Airway epithelial cell (primary cell): ENCODE data around the gene CYP26A1.

DNA sequence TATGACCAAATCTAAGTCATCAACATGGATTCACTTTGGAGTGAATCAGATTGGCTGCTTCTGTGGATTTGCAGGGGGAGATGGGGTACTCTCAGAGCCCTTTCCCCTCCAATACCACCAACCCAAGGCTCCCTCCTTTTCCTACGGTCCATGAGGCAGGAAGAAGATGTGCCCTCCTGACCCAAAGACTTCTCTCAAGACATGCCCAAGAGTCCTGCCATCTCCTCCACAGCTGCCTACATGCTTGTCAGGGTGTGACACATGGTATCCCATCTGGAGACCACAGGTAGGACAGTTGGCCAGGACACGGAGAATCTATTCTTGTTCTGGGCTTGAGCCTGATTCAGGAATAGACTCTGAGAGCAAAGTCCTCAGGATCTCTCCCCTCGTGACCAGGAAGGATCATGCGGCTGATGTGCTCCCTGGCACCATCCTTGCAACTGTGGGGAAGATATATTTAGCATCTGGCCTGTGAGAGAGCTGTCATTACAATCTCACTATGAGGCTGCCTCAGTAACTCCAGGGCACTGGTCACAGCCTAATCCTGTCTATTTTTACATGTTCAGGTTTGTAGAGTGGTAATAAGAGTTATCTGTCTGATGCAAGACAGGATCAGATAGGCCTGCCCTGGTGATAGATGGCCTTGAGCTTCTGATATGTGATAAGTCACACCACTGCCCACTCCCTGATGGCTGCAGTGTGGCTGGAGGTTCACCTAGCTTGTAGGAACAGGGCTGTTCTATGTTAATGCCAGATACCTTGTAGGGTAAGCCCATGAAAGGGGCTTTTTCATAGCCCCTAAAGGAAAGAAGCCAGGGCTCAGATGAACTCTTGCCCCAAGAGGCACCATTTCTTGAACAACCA is 50.8 kb downstream of the PPP1R3C start:
- RAMPAGE, long total RNA: no peak

DNA sequence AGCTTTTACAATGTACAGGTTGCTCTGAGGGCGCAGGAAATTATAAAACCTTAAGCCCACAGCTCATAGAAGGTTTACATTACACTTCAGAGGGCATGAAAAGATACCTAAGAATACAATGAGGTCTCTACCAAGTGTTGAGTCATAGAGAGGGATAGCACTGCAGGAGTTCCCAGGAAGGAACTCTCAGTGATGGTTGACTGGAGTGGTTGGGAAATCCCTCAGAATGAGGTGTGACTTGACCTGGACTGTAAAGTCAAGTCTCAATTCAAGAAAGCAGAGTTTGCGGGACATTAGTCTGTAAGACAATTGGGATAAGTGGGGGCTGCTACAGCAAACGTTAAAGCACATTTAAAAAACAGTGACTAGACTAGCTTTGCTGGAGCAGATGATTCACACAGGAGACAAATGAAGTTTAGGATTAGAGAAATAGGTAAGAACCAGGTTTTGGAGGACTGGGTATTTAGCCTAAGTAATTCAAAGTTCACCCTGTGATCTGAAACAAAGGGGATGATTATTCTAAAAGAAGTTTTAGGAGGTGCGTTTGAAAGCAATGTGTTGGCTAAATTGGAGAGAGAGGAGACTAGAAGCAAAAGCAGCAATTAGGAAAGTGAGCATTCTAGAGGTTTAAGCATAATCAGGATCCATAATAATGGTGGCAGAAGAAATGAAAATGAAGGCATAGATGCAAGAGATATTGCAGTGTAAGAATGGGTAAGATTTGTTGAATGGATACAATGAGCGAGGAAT is 22.1 kb downstream of the TNKS2 start:
- RAMPAGE, long total RNA: no peak

GRCh38 chr10:91907695-91908249 is 1.5 kb downstream of the FGFBP3 start:
- RAMPAGE, long total RNA: no peak

- RAMPAGE, long total RNA: no peak
These were observed 33.5 kb downstream of the BTAF1 start for GRCh38 chr10:91957054-91957456.

DNA sequence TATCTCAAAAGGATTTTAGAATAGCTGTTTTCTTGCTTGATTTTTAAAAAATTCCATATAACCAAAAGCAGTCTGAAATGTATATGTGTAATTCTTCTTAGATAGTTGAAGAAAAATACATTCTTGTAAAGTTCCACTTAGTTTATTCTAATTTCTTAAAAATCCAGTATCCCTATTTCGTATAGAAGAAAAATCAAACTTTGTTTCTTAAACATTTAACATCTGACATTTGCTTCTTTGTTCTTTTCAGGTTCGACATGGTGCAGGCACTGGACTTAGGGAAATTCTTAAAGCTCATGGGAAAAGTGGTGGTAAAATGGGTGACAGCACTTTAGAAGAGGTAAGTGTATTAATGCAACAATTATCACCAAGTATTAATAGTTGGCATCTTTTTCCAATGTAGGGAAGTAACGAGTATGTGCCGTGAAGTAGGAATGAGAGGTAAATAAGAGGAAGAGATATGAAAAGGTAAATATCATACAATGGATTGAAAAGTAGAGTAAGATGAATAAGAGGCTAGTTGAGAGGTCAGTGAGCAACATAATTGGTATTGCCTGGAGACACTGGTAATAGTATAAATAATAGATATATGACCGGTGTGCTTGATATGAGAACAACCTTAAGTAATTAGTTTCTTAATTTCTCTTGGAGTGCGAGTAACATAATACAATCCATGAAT is 35.4 kb downstream of the BTAF1 start:
- RAMPAGE, long total RNA: no peak

- RAMPAGE, long total RNA: no peak
These were observed 22.0 kb downstream of the CPEB3 start for GRCh38 chr10:92268818-92269258.

DNA sequence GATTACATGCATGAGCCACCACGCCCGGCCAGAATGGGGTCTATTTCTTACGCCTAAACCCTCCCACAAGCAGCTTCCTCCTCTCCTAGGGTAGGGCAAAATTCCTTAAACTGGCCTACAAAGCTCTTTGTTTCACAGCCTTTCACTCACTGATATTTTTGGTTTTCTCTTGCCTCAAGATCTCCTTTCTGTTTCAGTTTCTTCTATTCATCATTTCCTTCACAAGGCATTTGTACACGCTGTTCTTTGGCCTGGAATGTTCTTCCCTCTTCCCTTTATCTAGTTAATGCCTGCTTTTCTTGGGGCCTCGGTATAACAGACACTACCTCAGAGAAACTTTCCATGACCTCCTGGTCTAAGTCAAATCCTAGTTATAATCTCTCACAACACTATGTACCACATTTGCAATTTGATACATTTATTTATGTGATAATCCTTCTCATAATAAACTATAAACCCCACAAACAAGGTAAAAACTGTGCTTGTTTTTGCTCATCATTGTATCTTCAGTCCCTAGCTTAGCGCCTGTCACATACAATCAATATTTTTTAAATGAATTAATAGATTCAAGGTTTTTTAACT is 6.5 kb downstream of the CPEB3 start:
- RAMPAGE, long total RNA: no peak

DNA sequence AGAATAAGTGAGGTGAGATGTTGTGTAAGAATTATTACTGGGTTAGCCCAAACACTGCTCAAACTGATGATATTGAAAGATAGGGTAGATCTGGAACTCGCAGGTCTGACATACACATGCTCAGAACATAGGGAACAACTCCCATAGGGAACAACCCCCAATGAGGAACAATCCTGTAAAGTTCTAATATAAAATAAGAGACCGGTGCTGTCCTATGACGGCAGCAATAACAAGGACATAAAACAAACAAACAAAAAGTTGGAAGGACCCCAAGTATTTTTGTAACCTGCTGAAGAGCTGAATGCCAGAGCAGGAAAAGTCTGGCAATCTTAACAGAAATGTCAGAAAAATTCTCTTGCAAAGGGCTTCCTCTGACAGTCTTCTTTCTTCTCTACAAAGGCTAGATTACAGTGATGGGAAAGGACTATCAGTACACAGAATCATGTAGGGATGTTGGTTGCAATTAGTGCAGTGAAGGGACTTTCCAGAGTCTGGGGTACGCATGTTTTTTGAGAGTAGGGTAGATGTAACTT is 35.6 kb downstream of the IDE start:
- RAMPAGE, long total RNA: no peak

- RAMPAGE, long total RNA: no peak
These were observed 938 bp downstream of the HHEX start for GRCh38 chr10:92690348-92691437.

DNA sequence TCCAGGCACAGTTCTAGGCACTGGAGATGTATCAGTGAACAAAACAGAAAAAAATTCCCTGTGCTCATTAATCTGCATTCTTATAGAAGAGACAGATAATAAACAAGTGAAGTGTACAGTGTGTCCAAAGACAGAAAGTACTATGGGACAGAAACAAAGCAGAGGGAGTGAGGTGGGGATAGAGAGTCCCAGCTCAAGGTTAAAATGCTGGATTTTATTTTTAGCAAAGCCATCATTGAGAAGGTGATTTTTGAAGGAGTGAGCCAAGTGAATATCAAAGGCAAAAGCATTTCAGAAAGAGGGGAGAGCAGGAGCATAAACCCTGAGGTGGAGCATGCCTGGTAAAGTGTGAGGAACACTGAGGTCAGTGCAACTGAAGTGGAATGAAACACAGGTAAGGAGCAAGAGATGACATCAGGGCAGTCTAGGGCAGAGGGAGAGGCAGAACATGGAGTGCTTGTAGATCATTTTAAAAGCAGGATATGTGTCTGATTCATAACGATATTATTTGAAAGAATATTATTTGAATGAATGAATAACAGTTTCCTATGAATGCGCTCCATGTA is 21.7 kb upstream of the EXOC6 start:
- RAMPAGE, long total RNA: no peak

- RAMPAGE, long total RNA: no peak
These were observed at the start of gene CYP26A1 for GRCh38 chr10:93073345-93074568. Gene CYP26A1 (plus strand): TSS chr10:93073893.

DNA sequence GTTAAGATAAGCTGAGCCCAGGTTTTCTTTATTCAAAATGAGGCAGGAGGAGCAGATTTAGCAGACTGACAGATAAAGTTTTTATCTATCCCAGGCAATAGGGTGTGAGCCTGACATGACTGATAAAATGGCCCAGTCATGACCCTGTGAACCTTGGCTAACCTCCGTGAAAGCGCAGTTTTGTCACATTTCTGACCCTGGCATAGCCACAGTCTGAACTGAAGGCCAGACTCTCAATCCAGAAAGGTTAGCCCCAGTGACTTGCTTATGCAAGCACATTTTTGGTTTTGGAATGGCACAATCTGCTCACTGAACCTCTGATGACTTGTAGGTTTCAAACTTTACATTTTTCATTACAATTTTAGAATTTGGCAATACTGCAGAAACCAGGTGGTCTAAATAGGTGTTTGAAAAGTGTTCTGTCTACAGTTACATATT is 4.4 kb downstream of the CYP26A1 start:
- RAMPAGE, long total RNA: no peak

GRCh38 chr10:93438873-93439281 is 43.3 kb downstream of the MYOF start:
- RAMPAGE, long total RNA: no peak

DNA sequence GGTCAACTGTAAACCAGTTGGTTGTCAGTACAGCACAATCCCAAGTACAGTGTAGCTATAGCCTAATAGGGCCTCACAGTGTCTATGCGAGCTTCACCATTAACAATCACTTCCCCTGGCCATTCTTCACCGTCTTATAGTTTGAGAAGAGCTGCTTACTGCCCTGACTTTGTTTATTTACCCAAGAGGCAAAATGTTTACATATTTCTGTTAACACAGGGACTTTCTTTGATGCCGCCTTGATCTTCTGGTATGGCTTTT is 3.3 kb downstream of the MYOF start:
- RAMPAGE, long total RNA: no peak

GRCh38 chr10:93502959-93503426 is 6.6 kb downstream of the CEP55 start:
- RAMPAGE, long total RNA: no peak

GRCh38 chr10:93845766-93846171 is 48.0 kb upstream of the SLC35G1 start:
- RAMPAGE, long total RNA: no peak

- RAMPAGE, long total RNA: no peak
These were observed 64.8 kb downstream of the HELLS start for GRCh38 chr10:94610276-94610868.

DNA sequence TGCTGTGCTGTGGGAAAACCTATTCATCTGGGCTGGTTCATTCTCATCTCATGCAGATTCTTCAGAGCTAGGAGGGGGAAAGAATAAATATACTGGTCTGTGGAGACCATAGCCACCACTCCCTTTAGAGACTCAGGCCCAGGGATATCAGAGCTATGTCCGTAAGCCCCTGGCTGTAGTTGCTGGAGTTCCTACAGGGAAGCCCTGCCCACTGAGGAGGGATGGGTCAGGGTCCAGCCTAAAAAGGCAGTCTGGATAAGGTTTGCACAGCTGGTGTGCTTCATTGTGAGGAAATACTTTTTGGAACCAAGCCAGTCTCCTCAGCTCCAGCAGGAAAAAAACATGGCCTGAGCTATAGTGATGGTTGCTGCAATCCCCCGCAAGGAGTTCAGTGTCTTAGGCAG is 52.5 kb upstream of the CYP2C8 start:
- RAMPAGE, long total RNA: no peak

GRCh38 chr10:95279398-95279790 is 11.4 kb downstream of the PDLIM1 start:
- RAMPAGE, long total RNA: no peak

DNA sequence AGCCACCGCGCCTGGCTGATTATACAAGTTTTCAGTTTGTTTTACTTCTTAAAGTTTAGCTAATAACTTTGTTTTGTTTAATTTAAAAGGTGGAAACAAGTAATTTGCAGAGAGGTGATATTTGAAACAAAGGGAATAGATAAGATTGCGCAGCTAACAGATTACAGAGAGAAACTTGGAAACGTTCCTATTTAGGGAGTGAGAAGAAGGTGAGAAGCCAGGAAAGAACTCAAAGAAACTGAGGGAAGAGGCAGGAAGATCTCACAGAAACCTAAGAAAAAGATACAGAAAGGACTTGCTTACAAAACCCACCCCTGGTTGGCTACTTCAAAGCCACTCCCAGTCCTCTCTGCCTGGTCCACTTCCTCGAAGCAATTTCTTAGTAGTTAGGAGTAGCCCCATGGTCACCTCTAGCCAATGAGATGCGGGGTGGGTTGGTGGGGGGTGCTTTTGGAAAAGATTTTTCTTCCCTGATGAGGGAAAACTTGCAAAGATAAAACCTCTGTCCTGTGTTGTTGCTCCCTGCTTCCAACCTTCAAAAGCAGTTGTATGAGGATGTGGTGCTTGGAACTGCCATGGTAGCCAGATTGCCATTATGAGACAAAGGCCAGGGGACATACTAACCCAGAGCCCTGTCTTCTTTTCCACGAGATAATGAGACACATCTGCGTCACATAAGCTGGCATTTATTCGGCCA is 15.2 kb upstream of the PDLIM1 start:
- RAMPAGE, long total RNA: no peak